NCI-H460 (cell line): Measurements from ENCODE around the genes DAPK3 and SHD.

DNA sequence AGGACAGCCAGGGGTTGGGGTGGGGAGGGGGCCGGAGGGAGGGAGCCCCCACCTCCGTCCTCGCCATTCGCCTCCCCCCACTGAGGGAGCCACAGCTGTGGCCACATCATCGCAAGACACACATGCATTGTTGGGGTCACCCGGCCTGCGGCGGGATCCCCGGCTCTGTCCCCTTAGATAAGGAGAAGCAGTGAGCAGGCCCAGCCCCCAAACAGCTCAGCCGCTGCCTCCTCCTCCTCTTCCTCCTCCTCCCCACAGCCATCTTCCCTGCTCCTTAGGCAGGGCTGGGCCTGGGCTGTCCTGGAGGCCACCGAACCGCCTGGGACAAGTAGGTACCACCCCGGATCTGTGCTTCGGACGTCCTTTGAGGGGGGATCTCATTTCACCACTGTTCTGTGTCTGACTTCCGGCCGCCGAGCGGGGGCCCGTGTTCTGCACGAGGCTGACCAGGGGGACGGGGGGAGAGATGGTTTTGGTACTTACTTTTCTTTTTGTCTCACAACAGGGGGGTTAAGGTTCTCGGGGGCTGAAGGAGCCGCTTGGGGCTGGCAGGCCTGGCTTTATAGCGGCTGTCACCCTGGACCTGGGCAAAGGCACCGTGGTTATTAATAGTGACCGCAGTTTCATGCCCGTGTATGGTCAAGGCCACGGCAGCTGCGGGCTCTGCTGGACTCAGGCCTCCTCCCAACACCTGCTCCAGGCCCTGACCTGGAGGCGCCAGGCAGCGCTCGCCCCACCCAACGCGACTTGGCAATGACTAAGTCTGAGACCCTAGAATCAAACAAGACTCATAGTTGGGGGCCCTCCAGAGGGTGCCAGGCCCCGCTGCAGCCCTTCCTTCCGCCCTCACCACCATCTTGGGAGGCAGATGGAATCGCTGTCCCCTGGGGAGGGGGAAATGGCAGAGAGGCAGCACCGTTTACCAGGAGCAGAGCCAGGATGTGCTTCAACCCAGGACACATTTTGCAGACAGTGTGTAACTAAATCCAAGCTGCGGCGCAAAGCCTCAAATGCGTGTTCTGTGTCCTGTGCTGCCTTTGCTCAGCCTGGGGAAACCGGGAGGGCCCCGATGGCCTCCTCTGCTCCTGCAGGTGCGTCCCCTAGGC lies 18.3 kb downstream of the NMRK2 start:
RAMPAGE:
- cytosol, long total RNA, result no peak
- long total RNA, result no peak
- nucleus, long total RNA, result no peak

GRCh38 chr19:3970989-3971728 lies at the start of gene DAPK3:
Gene DAPK3, minus strand, starts transcription at chr19:3971099.
RAMPAGE:
- cytosol, long total RNA, result no peak
- long total RNA, result no peak
- nucleus, long total RNA, result start-site peak on the minus strand at chr19:3971073-3971104, 77 and 50 reads in 2 replicates

GRCh38 chr19:3975667-3976839 lies 5.2 kb upstream of the DAPK3 start:
RAMPAGE:
- cytosol, long total RNA, result no peak
- long total RNA, result start-site peak on the plus strand at chr19:3976473-3976525, 11 and 140 reads in 2 replicates
- nucleus, long total RNA, result no peak

DNA sequence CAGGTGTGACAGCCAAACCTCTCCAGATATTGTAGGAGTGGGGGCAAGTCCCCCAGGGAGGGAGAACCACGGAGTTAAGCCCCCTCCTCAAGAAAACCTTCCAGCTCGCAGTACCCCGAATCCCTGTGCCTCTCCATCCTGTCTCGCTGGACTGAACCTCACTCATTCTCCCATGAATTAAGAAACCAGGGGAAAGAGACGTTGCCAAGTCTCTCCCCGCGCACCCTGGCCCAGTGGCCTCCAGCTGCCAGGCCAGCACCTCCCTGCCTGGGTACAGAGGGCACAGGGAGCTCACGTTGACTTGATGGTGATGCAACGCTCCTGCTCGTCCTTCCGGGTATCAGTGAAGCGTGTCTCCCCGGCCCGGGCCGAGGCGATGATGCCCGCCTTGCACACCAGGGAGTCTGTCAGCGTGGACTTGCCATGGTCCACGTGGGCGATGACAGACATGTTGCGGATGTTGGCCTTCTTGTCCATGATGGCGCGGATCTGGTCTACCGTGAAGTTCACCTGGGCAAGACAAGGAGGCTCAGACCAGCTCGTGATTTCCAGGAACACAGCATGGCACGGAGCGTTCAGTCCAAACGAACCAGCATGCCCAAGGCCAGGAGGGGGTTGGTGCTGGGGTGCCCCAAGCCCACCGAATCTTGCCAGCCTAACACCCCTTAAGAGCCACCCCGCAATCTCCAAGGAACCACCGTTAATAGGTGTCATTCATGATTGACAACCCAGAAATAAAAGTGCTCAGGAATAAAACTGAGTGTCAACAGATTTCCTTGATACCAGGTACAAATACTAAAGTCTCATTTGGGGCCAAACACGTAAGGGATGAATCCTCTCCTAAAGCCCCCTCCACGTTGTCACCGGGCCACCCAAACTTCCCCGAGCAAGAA lies 1.2 kb downstream of the EEF2 start:
RAMPAGE:
- cytosol, long total RNA, result no peak
- long total RNA, result no peak
- nucleus, long total RNA, result no peak

RAMPAGE:
- cytosol, long total RNA, result no peak
- long total RNA, result no peak
- nucleus, long total RNA, result no peak
Measured at GRCh38 chr19:4007866-4008640, 517 bp downstream of the PIAS4 start.

RAMPAGE:
- cytosol, long total RNA, result no peak
- long total RNA, result no peak
- nucleus, long total RNA, result no peak
Measured at GRCh38 chr19:4041010-4041260, 25.8 kb downstream of the ZBTB7A start.

RAMPAGE:
- cytosol, long total RNA, result no peak
- long total RNA, result no peak
- nucleus, long total RNA, result no peak
Measured at GRCh38 chr19:4052594-4053502, 13.9 kb downstream of the ZBTB7A start.

DNA sequence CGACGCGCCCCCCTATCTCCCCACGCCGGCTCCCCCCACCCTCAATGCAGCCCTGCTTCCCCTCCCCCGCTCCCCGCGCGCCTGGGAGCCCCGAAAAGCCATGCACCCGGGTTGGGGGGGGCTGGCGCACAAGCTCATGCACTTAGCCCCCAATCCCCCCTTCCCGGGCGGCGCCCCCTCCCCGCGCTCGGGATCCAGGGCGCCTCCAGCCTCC lies 478 bp downstream of the ZBTB7A start:
RAMPAGE:
- cytosol, long total RNA, result no peak
- long total RNA, result no peak
- nucleus, long total RNA, result no peak

RAMPAGE:
- cytosol, long total RNA, result no peak
- long total RNA, result no peak
- nucleus, long total RNA, result no peak
Measured at GRCh38 chr19:4068014-4068371, 1.3 kb upstream of the ZBTB7A start.

RAMPAGE:
- cytosol, long total RNA, result no peak
- long total RNA, result no peak
- nucleus, long total RNA, result no peak
Measured at GRCh38 chr19:4077568-4078358, 11.1 kb upstream of the ZBTB7A start.

RAMPAGE:
- cytosol, long total RNA, result no peak
- long total RNA, result no peak
- nucleus, long total RNA, result no peak
Measured at GRCh38 chr19:4081790-4082494, 15.2 kb upstream of the ZBTB7A start.

GRCh38 chr19:4089986-4090265 lies 23.2 kb upstream of the ZBTB7A start:
RAMPAGE:
- cytosol, long total RNA, result no peak
- long total RNA, result no peak
- nucleus, long total RNA, result no peak

GRCh38 chr19:4158792-4159346 lies 5.4 kb downstream of the CREB3L3 start:
RAMPAGE:
- cytosol, long total RNA, result no peak
- long total RNA, result no peak
- nucleus, long total RNA, result no peak

DNA sequence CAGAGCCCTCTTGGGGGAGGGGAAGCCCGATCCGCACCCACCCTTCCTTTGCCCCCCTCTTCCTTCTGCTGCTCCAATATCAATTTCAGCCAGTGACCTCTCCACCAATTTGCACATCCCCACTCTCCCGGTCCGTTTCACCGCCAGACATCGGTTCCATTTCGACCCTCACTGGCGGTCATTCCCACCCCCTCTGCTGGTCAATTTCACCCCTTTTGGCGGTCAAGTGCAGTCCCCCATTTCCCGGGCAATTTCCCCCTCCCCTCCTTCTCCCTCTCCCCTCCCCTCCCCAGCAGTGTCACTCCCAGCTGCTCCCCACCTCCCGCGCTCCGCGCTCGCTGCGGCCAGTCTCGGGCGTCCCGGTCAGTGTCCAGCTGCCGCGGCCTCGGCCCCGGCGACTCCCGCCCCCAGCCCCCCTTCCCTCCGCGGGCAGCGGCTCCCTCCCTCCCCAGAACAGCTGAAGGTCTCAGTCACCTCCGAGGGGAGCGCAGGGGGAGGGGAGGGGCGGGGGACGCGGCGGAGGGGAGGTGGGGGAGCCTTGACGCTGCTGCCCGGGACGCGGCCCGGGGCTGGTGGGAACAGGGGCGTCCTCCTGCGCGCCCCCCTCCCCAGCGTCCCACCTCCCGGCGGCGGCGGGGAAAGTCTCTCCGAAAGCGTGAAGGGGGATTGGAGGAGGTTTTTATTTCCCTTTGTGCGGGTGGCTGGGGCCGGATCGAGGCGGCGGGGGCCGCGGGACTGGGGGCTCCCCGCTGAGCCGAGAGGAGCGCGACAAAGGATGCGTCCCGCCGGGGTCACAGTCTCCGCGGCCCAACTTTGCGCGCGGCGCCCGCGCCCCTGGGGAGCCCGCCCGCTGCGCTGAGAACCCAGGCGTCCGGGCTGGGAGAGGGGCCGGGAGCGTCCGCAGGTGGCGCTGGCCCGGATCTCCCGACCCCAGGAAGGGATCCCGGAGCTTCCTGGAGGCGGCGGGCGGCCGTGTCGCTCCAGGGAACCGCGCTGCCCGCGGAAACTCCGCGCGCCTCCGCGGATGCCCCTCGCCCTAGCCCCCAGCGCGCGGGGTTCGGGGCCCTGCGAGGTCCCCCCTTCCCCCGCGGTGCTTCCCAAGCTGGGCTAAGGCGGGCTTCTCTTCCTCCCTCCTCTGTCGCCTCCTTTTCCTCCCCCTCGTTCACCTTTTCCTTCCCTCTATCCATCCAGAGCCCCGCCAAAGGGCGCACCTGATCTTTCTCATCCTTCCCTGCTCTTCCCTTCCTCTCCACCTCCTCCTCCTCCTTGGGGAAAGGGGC lies at the start of gene SHD:
Gene SHD (plus strand): TSS at position 544 of the 1,280 bp plus-strand sequence.
RAMPAGE:
- cytosol, long total RNA, result no peak
- long total RNA, result no peak
- nucleus, long total RNA, result no peak

DNA sequence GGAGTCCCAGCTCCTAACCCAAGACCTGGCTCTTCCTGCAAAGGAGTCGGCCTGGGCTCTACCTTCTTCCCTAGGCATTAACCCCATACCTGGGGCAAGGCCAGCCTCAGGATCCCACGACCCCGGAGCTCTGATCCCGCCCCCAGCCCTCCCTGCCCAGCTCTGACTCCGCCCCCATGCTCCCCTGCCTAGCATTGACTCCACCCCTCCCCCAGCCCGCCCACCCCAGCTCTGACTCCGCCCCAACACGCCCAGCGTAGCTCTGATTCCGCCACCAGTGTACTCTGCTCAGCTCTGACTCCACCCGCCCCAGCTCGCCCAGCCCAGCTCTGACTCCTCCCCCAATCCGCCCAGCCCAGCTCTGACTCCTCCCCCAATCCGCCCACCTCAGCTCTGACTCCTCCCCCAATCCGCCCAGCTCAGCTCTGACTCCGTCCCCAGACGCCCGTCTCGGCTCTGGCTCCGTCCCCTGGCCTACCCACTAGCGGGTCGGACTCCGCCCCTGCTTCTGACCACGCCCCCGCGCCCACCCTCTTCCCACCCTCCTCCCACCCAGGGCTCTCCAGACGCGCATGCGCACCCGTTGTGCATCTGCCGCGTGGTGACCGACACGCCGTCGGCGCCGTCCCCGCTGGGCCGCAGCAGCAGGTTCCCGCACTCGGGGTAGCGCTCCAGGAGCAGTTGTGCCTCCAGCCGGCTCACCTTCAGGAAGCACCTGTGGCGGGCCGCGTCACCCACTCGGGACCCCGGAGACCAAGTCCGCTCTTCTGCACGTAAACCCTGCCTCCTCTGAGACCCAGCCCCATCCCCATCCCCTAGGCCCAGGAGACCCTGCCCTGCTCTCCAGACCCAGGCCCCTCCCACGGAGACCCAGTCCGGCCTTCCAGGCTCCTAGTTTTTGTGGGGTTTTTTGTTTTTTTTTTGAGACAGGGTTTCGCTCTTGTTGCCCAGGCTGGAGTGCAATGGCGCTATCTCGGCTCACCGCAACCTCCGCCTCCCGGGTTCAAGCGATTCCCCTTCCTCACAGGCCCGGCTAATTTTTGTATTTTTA lies 10.2 kb downstream of the STAP2 start:
RAMPAGE:
- cytosol, long total RNA, result no peak
- long total RNA, result no peak
- nucleus, long total RNA, result no peak

RAMPAGE:
- cytosol, long total RNA, result no peak
- long total RNA, result no peak
- nucleus, long total RNA, result no peak
Measured at GRCh38 chr19:4365217-4365878, 22.0 kb downstream of the MPND start.

RAMPAGE:
- cytosol, long total RNA, result no peak
- long total RNA, result no peak
- nucleus, long total RNA, result no peak
Measured at GRCh38 chr19:4370480-4370851, 27.1 kb downstream of the MPND start.

GRCh38 chr19:4375035-4376130 lies 25.0 kb downstream of the SH3GL1 start:
RAMPAGE:
- cytosol, long total RNA, result no peak
- long total RNA, result no peak
- nucleus, long total RNA, result no peak

GRCh38 chr19:4379339-4379868 lies 20.9 kb downstream of the SH3GL1 start:
RAMPAGE:
- cytosol, long total RNA, result no peak
- long total RNA, result no peak
- nucleus, long total RNA, result no peak

GRCh38 chr19:4453234-4454364 lies 4.0 kb downstream of the UBXN6 start:
RAMPAGE:
- cytosol, long total RNA, result no peak
- long total RNA, result no peak
- nucleus, long total RNA, result no peak